H1 (cell line): ENCODE data around the genes ZSCAN23, TRIM27, OR2J2, HLA-F and TRIM15.

DNA sequence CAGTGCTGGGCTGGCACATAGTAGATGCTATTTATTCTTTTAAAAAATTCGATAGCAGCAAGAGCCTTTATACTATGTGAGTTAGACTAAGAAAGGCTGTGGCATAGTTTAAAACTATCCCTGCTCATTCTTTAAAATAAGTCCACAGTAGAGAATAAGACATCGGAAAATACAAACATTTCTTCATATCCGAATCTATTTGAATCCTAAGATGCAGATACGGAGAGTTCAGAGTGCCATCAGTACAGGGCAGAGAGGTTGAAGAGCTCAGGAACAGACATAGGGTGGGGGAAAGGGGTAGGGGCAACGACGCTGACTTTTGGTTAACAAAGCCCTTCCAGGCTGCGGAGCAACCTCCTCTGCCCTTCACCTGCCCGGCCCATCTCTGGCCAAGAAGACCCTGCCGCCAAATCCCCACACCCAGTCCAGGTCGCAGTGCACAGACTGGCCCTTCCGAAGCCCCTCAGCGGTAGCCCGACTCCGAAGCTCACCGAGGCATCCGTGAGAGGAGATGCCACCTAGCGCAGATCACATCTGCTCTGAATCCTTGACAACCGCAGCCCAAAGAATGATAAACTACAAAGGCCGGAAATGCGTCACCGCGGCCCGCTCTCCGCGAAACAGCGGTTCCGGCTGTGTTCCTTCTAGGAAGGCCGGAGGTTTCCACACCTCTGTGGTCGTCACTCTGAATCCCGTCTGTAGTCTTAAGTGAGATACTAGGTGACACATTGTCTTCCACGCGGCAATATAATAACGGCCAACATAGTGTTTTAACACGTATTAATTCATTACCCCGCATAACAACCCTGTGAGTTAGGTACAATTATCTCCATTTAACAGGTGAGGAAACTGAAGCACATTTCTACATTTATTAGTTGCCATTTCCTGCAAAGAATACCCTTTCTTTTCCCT, at the start of gene ZSCAN23:
Gene ZSCAN23, minus strand, starts transcription at position 584 of the 912 bp plus-strand sequence.
- RRBS: 1% methylated on average over 9 of the region's 35 CpGs
CAGE:
- cytosol, long polyA plus RNA: start-site peak on the minus strand centred at position 582 of the sequence, 39 bp wide, 46 reads
- long polyA plus RNA: no peak
- nucleus, long polyA plus RNA: no peak

- RRBS: no CpG with 5 or more reads among the region's 23 CpGs
CAGE:
- cytosol, long polyA plus RNA: no peak
- long polyA plus RNA: no peak
- nucleus, long polyA plus RNA: no peak
Observed at GRCh38 chr6:28802362-28803158, 121.2 kb downstream of the TRIM27 start.

DNA sequence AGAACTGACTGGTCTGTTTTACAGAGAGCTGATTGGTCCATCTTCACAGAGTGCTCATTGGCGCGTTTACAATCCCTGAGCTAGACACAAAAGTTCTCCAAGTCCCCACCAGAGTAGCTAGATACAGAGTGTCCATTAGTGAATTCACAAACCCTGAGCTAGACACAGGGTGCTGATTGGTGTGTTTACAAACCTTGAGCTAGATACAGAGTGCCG, 57.9 kb downstream of the TRIM27 start:
- RRBS: no CpG with 5 or more reads among the region's 3 CpGs
CAGE:
- cytosol, long polyA plus RNA: no peak
- long polyA plus RNA: no peak
- nucleus, long polyA plus RNA: no peak

- RRBS: 2% methylated on average over 6 of the region's 40 CpGs
CAGE:
- cytosol, long polyA plus RNA: start-site peak on the minus strand at chr6:28923919-28923968, 233 reads
- long polyA plus RNA: start-site peak on the minus strand at chr6:28923886-28923980, 321 and 386 reads in 2 replicates
- nucleus, long polyA plus RNA: start-site peak on the minus strand at chr6:28923922-28923967, 159 reads
Observed at GRCh38 chr6:28923812-28924200, at the start of gene TRIM27. TRIM27 (minus strand) TSS chr6:28923985.

DNA sequence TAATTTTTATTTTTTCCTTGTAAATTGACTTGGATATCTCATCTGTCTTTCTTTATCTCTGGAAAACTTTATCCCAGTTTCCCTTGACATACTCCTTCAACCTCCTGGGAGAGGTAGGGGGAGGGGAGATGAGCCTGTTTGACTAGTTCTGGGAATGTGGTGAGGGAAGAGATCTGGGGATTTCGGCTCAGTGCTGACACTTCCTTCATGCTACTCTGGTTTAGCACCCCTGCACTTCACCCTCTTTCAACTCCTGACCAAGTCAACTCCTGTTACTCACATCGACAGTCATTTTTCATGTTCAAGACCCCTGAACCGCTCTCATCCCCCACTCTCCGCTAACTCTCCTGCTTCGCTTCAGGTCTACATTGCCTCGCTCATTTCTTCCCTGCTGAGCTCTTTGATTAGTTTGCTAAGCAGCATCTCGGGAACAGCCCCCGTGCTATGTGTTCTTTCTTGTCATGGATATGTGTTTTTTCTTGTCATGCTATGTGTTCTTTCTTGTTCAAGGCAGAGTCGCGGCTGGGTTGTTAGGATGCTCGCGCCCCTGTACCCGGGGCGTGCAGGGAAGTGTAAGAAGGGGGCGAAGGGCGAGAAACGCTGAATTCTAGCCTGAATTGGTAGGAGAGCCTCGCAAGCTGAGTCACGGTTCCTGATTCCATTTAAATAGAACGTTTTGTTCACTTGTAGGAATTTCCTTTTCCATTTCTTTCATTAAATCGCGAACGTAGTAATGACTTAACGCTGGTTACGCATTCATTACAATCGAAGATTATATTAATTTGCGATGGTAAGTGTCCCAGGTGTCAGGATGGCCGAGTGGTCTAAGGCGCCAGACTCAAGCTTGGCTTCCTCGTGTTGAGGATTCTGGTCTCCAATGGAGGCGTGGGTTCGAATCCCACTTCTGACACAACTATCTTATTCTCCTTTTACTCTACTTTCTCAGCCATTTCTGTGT, 16.7 kb upstream of the TRIM27 start:
- RRBS: no CpG with 5 or more reads among the region's 32 CpGs
CAGE:
- cytosol, long polyA plus RNA: no peak
- long polyA plus RNA: no peak
- nucleus, long polyA plus RNA: no peak

DNA sequence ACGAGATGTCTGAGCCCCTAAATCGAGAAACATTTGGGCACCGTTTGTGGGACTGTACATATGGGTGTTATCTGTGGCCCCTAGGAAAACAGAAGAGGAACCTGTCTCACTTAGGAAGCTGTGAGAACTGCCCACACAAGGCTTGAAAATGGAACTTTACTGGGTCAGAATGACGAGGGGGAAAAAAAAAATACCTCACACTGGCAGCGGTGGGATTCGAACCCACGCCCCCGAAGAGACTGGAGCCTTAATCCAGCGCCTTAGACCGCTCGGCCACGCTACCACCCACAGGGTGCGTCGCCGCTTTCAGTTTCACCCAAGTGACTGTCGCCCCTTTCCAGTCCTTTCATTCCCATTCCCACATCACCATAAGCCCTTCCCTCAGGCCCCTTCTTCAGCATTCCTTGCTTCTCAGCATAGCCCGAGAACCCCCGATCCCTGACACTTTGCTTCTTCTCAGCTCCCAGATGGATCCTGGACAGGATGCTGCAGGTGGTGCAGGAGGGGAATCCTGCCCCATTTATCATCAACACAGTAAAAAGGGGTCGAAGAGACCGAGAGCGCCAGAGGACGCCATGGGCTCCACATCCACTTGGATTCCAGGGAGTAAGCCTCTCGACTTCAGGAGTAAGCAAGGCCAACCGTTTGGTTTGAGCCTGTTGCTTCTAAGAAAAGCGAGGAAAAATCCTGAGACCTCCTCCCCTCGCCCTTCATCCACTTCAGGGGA, 19.8 kb upstream of the TRIM27 start:
- RRBS: no CpG with 5 or more reads among the region's 26 CpGs
CAGE:
- cytosol, long polyA plus RNA: no peak
- long polyA plus RNA: no peak
- nucleus, long polyA plus RNA: no peak

DNA sequence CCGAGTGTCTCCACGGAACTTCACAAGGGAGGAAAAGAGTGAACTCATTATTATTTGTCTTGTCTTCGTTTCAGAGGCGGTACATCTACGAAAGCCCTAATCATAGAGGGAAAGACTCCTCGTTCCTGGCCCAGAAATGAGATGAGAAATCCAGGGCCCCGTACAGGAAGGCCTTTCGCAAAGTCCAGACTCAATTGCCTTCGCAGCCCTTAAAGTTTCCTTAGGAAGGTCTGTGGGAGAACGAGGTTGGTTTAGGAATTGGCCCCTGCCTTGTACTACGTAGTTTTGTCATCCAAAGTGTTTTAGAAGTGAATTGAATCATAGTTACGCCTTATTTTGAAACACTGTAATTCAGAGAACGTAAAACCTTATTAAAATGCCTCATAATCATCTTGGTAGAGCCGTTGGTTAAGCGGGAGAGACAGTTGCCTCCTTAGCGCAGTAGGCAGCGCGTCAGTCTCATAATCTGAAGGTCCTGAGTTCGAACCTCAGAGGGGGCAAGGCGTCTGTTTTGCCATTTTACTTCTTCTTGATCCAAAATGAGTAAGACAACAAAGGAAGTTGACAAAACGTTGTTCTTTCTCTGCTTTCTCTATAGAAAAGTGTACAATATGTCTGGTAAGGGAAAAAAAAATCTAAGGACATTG, 20.5 kb upstream of the TRIM27 start:
- RRBS: no CpG with 5 or more reads among the region's 21 CpGs
CAGE:
- cytosol, long polyA plus RNA: no peak
- long polyA plus RNA: no peak
- nucleus, long polyA plus RNA: no peak

DNA sequence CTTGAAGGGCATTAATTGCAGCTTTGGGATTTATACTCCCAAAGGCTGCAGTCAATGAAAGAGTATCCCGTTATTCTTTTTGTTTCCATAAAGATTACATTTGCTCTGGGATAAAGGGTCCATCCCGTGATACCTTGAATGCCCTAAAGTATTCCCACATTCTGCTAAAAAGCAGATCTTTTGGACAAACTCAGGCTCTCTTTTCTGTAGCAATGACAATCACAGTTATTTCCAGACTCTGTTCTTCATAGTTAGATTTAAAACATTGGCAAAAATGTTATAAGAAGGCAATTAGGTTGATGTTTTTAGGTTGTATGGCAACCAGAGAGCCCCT, at the start of gene OR2J2:
Gene OR2J2, plus strand, starts transcription at position 207 of the 334 bp plus-strand sequence.
- RRBS: no CpG with 5 or more reads among the region's 2 CpGs
CAGE:
- cytosol, long polyA plus RNA: no peak
- long polyA plus RNA: no peak
- nucleus, long polyA plus RNA: no peak

GRCh38 chr6:29633626-29633970, 615 bp upstream of the GABBR1 start:
- RRBS: no CpG with 5 or more reads among the region's 6 CpGs
CAGE:
- cytosol, long polyA plus RNA: no peak
- long polyA plus RNA: no peak
- nucleus, long polyA plus RNA: no peak

GRCh38 chr6:29661690-29662148, 4.8 kb downstream of the MOG start:
- RRBS: no CpG with 5 or more reads among the region's 6 CpGs
CAGE:
- cytosol, long polyA plus RNA: no peak
- long polyA plus RNA: no peak
- nucleus, long polyA plus RNA: no peak

DNA sequence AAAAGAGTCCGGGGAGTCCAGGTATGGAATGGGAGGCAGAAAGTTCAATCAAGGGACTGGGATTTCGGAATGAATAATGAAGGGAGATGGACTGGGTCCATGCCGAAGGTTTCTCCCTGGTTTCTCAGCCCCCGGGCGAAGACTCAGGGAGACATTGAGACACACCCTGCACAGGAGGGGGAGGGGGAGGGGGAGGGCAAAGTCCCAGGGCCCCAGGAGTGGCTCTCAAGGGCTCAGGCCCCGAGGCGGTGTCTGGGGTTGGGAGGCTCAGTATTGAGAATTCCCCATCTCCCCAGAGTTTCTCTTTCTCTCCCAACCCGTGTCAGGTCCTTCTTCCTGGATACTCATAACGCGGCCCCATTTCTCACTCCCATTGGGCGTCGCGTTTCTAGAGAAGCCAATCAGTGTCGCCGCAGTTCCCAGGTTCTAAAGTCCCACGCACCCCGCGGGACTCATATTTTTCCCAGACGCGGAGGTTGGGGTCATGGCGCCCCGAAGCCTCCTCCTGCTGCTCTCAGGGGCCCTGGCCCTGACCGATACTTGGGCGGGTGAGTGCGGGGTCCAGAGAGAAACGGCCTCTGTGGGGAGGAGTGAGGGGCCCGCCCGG, at the start of gene HLA-F:
Gene HLA-F, plus strand, starts transcription at position 455 of the 607 bp plus-strand sequence.
- RRBS: 40% methylated on average over 1 of the region's 28 CpGs
CAGE:
- cytosol, long polyA plus RNA: start-site peak on the plus strand centred at position 435 of the sequence, 63 bp wide, 103 reads
- long polyA plus RNA: no peak
- nucleus, long polyA plus RNA: start-site peak on the plus strand centred at position 364 of the sequence, 206 bp wide, 189 reads

DNA sequence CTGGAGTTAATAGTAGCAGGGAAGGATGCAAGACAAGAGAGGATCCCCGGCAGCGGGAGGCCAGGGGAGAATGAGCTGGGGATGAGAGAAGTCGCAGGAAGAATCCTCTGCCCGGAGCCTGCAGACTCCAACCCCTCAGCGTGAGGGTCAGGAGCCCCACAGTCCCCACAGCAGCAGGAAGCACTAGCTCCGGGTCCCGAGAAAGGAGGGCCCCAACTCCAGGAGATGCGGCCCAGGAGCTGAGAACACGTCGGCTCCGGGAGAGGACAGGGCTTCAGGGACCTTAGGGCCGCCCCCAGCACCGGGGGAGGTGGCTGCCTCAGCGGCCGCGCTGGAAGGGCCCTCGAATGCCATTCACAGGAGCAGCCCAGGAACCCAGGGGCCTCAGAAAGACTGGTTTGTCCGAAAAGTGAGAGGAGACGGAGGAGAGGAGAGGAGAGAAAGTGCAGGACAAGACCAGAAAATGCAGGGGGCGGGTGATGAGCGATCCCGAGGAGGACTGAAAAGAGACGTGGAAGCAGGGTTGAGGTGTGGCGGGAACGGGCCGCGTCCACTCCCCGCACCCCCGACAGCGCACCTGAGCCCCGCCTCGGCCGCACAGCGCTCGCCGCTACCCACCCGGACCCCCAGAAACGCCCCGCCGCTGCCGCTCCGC, 25.1 kb downstream of the HLA-F start:
- RRBS: 9% methylated on average over 4 of the region's 42 CpGs
CAGE:
- cytosol, long polyA plus RNA: no peak
- long polyA plus RNA: no peak
- nucleus, long polyA plus RNA: no peak

DNA sequence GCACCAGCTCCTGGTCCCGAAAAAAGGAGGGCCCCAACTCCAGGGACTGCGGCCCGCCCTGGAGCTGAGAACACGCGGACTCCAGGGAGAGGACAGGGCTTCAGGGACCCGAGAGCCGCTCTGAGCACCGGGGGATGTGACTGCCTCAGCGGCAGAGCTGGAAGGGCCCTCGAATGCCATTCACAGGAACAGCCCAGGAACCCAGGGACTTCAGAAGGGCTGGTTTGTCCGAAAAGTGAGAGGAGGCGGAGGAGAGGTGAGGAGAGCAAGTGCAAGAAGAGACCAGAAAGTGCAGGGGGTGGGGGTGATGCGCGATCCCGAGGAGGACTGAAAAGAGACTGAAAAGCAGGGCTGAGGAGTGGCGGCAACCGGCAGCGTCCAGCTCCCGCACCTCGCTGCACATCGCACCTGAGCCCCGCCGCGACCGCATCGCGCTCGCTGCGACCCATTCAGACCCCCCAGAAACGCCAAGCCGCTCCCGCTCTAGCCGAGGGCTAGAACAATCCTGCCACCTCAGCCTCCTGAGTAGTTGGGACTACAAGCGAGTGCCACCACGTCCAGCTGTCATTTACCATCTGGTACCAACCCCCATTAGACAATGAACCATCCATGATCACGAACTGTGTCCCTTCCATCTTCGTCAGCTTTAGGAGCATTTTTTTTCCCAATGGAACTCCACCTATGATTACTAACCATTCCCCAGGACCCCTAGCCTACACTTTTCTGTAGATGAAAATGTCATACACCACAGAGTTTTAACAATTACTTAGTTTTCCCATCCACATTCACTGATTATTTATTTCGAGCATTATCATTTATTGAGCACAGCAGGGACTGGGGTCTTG, 33.2 kb downstream of the HLA-A start:
- RRBS: no CpG with 5 or more reads among the region's 38 CpGs
CAGE:
- cytosol, long polyA plus RNA: no peak
- long polyA plus RNA: no peak
- nucleus, long polyA plus RNA: no peak

- RRBS: no CpG with 5 or more reads among the region's 1 CpG
CAGE:
- cytosol, long polyA plus RNA: no peak
- long polyA plus RNA: no peak
- nucleus, long polyA plus RNA: no peak
Observed at GRCh38 chr6:30097920-30098294, 15.0 kb downstream of the TRIM31 start.

- RRBS: no CpG with 5 or more reads among the region's 44 CpGs
CAGE:
- cytosol, long polyA plus RNA: start-site peak on the plus strand at chr6:30163500-30163517, 9 reads
- long polyA plus RNA: no peak
- nucleus, long polyA plus RNA: no peak
Observed at GRCh38 chr6:30162969-30164105, at the start of gene TRIM15. TRIM15 (plus strand) TSS chr6:30163546.

GRCh38 chr6:30309833-30310447, 16.8 kb upstream of the TRIM39 start:
- RRBS: no CpG with 5 or more reads among the region's 4 CpGs
CAGE:
- cytosol, long polyA plus RNA: no peak
- long polyA plus RNA: no peak
- nucleus, long polyA plus RNA: no peak

- RRBS: no CpG with 5 or more reads among the region's 21 CpGs
CAGE:
- cytosol, long polyA plus RNA: start-site peak on the plus strand at chr6:30325879-30326003, 46 reads
- long polyA plus RNA: start-site peak on the plus strand at chr6:30325895-30326009, 32 and 59 reads in 2 replicates
- nucleus, long polyA plus RNA: no peak
Observed at GRCh38 chr6:30325643-30326292, 959 bp upstream of the TRIM39 start.

- RRBS: no CpG with 5 or more reads among the region's 18 CpGs
CAGE:
- cytosol, long polyA plus RNA: no peak
- long polyA plus RNA: no peak
- nucleus, long polyA plus RNA: no peak
Observed at GRCh38 chr6:30491939-30493052, 3.0 kb downstream of the HLA-E start.

- RRBS: no CpG with 5 or more reads among the region's 21 CpGs
CAGE:
- cytosol, long polyA plus RNA: no peak
- long polyA plus RNA: no peak
- nucleus, long polyA plus RNA: no peak
Observed at GRCh38 chr6:30546428-30547564, 9.5 kb downstream of the GNL1 start.

GRCh38 chr6:30583768-30584672, 12.8 kb downstream of the ABCF1 start:
- RRBS: no CpG with 5 or more reads among the region's 17 CpGs
CAGE:
- cytosol, long polyA plus RNA: no peak
- long polyA plus RNA: no peak
- nucleus, long polyA plus RNA: no peak